HT1080 (cell line): ENCODE measurements around a stretch of chr16.

DNA sequence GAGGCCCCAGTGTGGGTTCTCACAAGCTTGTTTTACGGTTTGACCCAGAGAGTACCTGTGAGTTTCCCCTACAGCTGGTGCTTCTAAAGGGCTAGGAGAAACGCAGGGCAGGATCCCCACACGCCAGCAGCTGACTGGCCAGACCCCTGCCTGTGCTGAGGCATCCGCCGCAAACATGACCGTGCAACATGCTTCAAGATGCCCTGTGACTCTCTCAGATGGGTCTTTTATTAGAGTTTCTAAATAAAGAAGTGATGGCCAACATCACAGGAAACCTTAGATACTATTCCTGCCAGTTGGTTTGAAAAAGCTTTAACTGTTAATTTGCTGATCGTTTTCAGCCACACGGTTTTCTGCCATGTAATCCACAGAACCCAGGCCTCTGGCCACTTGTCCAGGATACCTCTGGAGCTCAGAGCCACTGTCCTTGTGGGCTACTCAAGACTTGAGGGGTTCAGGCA lies 118.3 kb downstream of the ZNF778 start:
RAMPAGE:
- cytosol, long total RNA = no peak
- long total RNA = no peak
- nucleus, long total RNA = no peak

DNA sequence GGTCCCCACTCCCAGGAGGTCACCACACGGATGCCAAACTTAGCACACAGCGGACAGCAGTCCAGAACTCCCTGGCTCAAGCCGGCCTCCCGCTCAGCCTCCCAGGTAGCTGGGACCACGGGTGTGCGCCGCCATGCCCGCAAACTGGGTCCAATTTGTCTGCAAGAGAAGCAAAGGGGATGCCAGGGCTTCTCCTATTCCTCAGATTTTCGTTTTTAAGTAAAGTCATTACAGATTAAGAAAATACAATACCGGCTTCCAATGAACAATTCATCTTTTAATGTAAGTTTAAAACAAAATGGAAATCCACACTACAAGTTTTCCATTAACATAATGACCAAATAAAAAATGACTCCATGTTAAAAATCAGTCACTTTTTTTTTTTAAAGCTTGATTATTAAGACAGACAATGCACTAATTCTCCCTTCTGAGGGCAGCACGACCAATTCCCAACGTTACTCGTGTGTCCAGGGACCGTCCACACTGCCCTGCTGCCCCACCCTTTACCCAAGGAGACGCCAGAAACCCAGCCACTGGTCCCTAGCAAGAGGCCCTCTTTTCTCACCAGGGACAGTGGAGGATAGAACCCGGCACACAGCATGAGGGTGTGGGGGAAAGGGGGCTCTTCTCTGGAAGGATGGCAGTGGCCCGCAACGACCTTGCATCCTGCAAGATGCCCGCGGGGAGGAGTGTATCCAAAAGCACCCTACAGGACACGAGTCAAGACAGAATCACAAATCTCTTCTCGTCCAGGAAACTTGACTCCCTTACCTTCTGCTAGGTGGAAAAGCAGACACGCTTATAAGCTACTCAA lies 104.3 kb downstream of the ANKRD11 start:
RAMPAGE:
- cytosol, long total RNA = no peak
- long total RNA = no peak
- nucleus, long total RNA = no peak

RAMPAGE:
- cytosol, long total RNA = no peak
- long total RNA = no peak
- nucleus, long total RNA = no peak
Observed at GRCh38 chr16:89398851-89399375, 91.4 kb downstream of the ANKRD11 start.

RAMPAGE:
- cytosol, long total RNA = no peak
- long total RNA = no peak
- nucleus, long total RNA = no peak
Observed at GRCh38 chr16:89400912-89401151, 89.5 kb downstream of the ANKRD11 start.

DNA sequence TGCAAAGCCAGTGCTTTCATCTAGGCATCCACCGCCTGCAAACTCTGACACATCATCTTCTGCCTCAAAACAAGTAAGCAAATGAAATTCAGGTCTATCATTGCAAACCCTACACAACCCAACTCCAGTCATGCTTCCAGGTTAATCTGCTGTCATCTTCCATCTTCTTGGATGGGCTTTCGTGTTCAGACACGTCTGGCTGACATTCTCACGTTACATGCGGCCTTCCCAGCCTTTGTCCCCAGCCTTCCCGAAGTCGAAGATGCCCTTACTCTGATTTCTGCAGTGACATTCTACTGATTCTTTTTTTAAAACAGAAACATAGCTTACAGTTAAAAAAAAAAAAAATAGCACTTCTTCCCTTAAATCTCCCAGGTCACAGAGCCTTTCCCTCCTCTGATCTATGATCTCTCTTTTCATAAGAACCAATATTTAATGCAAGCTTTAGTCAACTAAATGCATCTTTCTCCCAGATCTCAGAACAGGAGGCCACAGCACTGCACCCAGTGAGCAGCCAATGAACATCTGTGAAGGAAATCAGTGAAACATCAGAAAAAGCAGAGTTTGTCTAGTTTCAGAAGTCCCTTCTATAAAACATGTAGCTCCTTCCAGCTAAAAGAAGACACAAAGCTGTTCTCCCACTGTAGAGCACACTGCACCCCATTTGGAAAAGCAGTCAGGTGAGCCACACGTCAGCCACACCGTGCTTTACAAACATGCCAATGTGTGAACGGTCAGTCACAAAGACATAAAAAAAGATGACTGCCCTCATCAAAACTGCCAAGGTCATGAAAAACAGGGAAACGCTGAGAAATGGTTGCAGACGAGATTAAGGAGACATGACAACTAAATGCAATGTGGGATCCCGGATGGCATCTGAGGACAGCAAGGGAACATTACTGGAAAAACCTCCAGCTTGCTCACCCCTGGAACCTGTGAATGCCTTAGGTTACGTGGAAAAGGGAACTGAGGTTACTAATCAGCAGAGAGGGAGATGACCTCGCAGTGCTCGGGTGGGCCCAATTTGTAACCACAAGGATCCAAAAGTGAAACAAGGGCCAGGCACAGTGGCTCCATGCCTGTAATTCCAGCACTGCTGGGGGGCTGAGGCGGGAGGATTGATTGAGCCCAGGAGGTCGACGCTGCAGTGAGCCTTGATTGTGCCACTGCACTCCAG lies 8.4 kb downstream of the ANKRD11 start:
RAMPAGE:
- cytosol, long total RNA = no peak
- long total RNA = no peak
- nucleus, long total RNA = no peak

RAMPAGE:
- cytosol, long total RNA = no peak
- long total RNA = no peak
- nucleus, long total RNA = no peak
Observed at GRCh38 chr16:89491360-89492365, 1.3 kb upstream of the ANKRD11 start.

DNA sequence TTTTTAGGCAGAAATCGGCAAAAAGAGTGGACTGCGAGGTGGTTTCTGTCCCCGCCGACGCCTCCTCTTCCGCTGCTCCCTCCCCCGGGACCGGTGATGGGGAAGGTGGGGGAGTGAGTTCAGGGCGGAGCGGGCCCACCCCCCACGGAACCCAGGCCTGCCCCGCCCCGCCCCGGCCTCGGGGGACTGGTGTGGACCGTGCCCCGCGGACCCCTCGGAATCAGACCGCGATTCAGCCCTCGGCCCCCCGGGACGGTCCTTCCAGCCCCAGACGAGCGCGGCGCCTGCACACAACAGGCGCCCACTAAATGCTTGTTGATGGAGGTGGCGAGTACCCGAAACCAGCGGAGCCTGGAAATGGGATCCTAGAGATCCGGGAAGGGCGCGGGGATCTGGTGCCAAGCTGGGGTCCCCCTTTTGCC lies 513 bp upstream of the CPNE7 start:
RAMPAGE:
- cytosol, long total RNA = no peak
- long total RNA = no peak
- nucleus, long total RNA = no peak

GRCh38 chr16:89629849-89630436 lies 16.5 kb downstream of the DPEP1 start:
RAMPAGE:
- cytosol, long total RNA = no peak
- long total RNA = no peak
- nucleus, long total RNA = no peak

DNA sequence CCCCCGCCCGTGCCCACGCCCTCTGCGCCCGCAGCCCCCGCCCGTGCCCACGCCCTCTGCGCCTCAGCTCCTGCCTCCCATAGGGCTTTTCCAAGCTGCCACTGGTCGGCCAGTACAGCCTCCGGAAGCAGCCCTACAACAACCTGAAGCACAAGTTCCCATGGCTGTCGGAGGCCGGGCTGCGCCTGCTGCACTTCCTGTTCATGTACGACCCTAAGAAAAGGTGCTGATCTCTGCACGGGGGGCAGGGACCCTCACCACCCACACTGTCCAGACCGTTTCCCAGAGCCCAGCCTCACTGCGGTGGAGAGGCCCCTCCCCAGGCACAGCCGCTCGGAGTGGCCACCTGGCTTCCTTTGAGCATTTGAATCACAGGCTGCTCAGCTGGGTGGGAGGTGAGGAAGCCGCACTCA lies 6.7 kb downstream of the SPATA2L start:
RAMPAGE:
- cytosol, long total RNA = no peak
- long total RNA = no peak
- nucleus, long total RNA = no peak

RAMPAGE:
- cytosol, long total RNA = no peak
- long total RNA = no peak
- nucleus, long total RNA = no peak
Observed at GRCh38 chr16:89733467-89734181, 12.3 kb downstream of the ZNF276 start.

DNA sequence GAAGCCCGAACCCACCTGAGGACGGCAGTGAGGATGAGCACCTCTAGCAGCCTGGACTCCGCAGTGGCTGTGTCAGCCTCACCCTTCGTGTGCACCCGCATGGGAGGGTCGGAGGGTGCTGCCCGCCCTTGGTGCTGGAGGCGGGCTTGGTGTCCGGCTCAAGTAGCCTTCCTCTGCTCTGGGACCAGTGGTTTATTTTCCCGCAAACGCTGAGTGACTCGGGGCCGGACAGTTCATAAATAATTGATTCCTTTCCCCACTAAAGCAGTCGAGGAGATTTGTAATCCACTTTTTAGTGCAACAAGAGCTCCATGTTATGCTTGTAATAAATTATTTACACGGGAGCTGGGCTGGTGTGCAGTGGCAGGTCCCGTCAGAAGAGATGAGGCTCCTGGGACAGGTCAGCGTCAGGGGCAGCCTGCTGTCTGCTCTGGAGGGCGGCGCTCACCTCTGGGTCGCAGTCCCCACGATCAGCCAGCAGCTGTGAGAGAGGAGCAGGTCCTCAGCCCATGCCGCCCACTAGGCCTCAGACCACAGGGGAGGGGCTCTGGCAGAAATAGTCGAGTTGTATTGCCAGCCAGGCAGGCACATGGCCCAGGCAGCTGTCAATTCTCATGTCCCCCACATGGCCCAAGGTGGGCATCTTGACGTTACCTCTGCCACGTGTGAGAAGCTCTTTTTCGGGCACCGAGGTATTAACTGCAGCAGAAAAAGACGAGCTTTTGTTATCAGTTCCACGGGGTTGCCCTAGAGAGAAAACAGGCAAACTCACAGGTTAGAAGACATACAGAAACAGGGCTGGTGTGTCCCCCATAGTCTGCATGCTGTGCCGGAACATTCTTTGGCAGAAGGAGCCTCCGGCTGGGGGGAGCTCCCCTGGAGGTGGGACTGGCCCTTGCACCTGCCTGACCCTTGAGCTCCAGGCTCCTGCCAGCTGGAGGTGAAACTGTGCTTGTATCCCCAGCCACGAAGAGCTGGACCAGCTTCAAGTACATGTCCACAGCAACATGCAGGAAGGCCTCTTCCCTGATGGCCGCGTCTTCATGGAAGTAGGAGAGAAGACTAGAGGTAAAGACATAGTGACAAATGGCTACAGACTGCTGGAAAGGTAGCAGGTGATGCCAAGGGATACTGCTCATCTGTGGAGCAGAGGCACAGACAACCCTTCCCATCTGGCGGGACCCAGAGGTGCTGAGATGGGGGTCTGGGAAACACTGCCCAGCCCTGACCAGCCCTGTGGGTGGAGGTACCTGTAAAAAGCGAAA lies 17.3 kb downstream of the ZNF276 start:
RAMPAGE:
- cytosol, long total RNA = no peak
- long total RNA = no peak
- nucleus, long total RNA = no peak

DNA sequence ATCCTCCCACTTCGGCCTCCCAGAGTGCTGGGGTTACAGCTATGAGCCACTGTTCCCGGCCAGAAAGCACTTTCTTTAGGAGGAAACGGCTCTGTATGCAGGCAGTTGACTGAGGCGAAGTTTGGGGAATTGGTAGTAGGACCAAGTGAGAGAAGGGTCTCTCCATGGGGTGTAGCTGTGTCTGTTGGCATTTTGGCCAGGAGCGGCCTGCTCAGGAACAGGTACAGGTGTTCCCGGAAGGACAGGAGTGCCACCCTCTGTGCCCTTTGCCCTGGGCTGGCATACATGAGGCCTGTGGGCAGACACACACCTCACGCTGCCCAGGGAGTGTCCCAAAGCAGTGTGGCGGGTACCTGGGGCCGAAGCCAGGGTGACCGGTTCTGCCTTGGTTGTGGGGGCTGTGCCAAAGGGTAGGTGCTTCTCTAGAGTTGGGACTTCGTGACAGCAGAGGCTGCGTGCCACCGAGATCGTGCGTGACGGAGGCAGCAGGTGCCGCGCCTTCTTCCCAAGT lies 20.1 kb upstream of the TCF25 start:
RAMPAGE:
- cytosol, long total RNA = no peak
- long total RNA = no peak
- nucleus, long total RNA = no peak

RAMPAGE:
- cytosol, long total RNA = no peak
- long total RNA = no peak
- nucleus, long total RNA = no peak
Observed at GRCh38 chr16:89922240-89923234, 605 bp upstream of the TUBB3 start.